Measurements from ENCODE around the genes ADSS2 and ENSG00000284188.

GRCh38 chr1:243805111-243806441 lies 44.5 kb downstream of the AKT3 start:
- PRO-cap = no peak

DNA sequence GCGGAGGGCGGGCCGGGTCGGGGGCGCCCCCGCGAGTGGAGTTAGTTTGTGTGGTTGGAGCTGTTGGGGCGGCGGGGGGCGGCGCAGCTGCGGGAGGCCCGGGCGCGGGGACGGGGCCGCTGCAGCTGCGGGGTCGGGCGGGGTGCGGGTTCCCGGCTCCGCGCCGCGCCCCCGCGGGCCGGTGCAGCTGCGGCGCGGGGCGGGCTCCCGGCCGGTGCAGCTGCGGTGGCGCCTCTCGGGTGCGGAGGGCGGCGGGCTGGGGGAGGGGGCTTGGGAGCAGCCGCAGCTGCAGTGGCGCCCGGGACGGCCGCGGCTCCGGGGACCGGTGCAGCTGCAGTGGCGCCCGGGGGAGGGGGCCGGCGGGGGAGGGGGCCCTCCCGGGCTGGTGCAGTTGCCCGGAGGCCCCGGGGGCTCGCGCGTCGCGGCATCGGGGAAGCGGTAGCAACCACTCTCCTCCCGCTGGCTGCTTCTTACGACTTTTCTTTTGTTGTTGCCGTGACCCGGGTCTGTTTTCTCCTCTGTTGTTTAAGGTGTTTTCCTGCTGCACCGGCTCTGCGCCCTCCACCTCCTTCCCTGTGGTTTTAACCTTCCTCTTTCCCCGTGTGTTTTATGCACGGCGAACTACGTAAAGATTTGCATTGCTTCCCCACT lies 1.9 kb upstream of the ZBTB18 start:
- PRO-cap = unidirectional peak, minus-strand start at position 554 of the sequence

GRCh38 chr1:244056269-244057047 lies 5.4 kb downstream of the ZBTB18 start:
- PRO-cap = no peak

GRCh38 chr1:244092155-244092687 lies 41.1 kb downstream of the ZBTB18 start:
- PRO-cap = no peak

- PRO-cap = no peak
Observed at GRCh38 chr1:244301847-244302267, 50.6 kb upstream of the C1orf100 start.

DNA sequence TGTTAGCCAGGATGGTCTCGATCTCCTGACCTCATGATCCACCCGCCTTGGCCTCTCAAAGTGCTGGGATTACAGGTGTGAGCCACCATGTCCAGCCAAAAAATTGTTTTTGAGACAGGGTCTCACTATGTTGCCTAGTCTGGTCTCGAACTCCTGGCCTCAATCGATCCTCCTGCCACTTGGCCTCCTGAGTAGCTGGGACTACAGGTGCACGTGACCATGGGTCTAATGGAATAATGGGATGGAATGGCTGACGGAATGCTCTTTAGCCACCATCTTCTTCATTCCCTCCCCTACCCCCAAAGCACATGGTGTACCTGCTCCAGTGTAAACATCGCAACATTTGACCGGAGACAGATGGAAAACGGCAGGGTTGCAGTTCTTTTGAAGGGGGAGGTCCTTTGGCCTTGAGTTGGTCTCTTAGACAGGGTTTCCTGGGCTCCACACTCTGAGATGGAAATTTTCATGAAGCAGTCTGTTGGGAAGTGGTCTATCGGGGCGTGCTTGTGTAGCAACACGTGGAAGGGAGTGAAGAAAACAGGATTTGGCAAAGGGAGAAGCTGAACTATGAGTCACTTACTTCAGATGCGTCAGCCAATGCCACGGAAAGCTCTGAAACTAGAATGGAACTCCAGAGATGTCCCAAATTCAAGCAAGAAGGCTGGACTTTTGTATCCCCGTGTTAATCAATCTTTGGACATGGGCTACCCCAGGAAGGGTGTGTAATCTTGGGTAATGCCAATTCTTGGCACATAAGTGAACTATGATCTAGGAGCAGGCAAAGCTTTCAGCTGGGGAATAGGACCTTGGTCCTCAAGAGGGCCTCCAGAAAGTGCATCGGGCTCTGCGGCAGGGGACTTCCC lies 3.6 kb upstream of the C1orf100 start:
- PRO-cap = bidirectional peak, plus-strand start at position 634 of the sequence, minus-strand start at position 283 of the sequence

- PRO-cap = no peak
Observed at GRCh38 chr1:244438998-244440345, 12.2 kb downstream of the ADSS2 start.

DNA sequence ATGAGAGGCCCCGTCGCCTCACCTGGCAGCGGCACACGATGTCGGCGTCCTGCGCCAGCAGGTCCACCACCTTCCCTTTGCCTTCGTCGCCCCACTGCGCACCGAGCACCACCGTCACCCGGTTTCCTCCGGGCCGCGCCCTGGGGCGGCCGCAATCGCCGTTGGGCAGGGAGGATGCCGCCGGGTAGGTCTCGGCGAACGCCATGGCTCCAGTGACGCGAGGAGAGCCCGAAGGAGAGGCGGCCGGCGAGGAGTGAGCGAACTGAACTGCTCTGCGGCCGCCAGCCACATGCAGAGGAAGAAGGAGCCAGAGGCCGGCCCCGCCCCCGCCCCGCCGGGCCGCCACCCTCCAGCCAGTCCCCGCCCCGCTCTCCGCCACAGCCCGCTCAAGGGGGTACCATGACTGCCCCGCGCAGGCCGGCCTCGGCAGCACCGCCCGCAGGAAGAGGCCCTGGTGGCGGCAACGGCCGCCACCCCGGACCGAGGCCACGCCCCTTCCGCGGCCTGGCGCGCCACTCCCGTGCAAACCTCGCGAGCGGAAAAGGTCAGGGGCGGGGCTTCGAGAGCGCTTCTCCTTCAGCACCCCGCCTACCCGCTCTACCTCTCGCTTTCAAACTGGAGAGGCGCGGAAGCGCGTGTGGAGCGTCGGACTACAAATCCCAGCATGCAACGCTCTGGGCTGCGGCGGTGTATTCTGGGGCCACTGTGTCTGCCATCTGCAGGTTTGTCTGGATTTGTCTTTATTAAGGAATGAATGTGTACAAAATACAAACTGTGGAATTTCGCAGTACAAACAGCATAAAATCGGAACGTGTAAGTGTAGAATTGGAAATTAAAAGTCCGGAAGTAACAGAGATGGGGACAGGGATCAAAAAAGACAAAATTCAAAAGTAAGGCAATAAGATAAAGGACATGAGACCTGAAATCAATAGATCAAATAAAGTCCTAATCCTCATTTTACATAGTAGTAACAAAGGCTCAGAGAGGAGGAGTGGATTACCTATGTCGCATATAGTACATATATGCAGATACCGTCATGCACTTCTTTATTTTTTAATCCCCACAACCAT lies at the start of gene ADSS2:
Gene ADSS2, minus strand, starts transcription at position 297 of the 1,070 bp plus-strand sequence.
- PRO-cap = unidirectional peak, minus-strand start at position 269 of the sequence; bidirectional peak, plus-strand start at position 682 of the sequence, minus-strand start at position 438 of the sequence

DNA sequence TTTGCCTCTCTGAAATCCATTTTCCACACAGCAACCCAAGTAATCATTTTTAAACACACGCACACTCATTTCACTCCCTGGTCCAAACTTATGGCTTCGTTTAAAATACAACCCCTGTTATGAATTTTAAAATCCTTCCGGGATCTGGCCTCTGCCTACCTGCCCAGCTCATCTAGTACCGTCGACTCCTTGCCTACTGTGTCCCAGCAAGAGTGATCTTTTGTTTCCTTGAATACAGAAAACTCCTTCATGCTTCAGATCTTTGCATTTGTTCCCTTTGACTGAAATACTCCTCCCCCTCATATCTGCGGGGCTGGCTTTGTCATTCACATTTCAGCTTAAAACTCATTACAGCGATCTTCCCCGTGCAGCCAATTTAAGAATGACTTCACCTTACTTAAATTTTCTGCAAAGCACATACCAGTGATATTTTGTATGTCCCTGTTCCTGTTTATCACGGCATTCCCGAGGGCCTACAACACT lies 1.1 kb upstream of the DESI2 start:
- PRO-cap = no peak

DNA sequence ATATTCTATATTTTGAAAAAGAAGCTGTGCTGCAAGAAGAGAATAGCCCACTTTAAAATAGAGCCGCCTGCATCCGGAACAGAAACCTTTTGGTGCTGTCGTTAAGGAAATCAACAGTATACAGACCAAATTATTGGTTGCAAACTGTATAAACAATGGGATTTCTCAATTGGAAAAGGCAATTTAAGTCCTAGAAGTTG lies 25.7 kb downstream of the DESI2 start:
- PRO-cap = no peak

GRCh38 chr1:244729862-244730307 lies 930 bp downstream of the ENSG00000284188 start:
- PRO-cap = bidirectional peak, plus-strand start at chr1:244730246, minus-strand start at chr1:244730250

DNA sequence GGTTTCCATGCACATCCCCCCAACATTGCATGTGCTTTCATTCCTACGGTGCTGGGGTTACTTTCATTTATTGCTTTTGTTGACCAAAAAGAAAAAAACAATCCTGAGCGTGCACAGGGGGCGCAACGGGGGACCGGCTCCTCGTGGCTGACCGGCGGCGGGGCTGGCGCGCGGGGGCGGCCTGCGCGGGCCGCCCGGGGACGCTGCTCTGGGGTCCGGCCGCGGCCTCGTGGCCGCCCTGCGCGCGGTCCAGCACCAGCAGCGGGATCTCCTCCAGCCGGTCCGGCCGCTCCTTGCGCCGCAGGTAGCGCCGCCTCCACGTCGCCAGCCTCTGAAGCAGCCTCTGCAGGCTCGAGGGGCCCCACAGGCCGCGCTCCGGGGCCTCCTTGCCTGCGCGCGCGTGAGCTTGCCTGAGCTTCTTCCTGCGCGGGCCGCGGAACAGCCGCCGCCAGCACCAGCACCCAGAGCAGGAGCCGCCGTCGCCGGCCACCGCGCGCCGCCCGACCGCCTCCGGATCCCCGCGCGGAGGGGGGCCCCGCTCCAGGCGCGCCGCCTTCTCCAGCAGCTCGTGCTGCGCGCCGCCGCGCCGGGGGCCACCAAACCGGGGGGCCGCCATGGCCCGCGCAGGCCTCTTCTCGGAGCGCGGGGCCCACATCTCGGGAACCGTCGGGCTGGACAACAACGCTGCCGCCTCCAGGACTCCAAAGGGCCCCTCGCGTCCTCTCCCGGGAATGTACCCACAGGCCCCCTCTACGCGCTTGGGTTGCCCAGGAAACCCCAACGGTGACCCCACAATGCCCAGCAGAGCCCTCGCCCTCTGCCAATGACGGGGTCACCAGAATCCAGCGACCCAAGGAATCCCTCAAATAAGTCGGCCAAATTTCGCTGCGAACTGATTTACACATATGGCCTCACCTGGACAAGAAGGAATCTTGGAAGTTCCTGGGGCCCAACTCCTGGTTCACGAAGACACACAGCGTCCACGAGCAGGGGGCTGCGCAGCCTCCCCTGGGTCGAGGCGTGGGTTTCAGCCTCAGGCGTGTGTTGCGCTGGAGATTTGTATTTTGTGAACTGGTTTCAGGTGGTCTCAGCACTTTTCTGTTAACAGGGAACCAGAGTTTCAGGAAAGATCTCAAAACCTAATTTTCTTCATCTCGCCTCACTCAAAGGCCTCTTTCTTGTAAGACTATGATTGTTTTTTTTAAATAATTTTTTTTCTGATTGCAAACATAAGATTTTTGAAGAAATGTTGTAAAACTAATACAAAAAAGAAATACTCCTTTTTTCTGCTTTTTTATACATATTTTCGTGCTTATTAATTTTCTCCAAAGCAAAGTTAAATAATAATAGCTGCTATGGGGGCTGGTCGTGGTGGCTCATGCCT lies at the start of gene ENSG00000284188:
Gene ENSG00000284188, minus strand, starts transcription at position 708 of the 1,384 bp plus-strand sequence.
- PRO-cap = unidirectional peak, minus-strand start at position 502 of the sequence

DNA sequence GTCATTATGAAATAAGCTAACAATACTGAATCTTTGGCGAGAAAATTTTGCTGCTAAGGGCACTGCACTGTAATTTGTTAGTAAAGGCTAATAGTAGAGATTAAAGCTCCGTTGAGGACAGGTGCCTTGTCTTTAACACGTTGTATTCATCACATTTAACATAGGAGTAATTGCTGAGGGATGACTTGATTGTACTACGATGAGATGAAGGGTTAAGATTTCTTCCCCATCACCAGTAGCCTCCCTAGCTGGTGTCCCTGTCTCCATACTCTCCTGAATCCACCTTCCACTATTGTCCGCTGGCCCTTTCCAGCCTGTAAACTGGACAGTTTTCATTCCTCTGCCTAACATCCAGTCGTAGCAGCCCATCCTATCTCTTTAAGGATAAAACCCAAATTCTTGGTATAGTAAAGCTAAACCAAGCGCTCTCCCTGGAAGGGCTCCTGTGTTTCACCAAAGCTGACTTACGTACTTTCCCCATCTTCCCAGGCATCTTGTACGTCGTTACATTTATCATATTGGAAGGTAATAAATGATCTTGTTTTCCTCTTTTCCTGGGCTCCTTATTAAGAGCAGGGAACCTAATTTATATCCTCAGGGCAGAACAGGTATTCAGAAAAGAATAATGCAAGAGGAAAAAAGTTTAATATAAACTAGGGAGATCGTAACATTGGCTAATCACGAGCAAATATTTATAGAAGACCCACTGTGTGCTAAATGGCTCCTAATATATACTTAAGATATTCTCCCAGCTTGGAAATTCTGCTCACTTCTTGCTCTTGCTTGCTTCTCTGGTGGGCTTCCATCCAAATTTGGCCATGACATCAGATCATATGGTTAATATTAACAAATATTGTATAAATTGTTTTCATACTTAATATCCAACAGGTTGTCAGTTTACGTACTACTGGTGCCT lies 796 bp downstream of the COX20 start:
- PRO-cap = no peak

DNA sequence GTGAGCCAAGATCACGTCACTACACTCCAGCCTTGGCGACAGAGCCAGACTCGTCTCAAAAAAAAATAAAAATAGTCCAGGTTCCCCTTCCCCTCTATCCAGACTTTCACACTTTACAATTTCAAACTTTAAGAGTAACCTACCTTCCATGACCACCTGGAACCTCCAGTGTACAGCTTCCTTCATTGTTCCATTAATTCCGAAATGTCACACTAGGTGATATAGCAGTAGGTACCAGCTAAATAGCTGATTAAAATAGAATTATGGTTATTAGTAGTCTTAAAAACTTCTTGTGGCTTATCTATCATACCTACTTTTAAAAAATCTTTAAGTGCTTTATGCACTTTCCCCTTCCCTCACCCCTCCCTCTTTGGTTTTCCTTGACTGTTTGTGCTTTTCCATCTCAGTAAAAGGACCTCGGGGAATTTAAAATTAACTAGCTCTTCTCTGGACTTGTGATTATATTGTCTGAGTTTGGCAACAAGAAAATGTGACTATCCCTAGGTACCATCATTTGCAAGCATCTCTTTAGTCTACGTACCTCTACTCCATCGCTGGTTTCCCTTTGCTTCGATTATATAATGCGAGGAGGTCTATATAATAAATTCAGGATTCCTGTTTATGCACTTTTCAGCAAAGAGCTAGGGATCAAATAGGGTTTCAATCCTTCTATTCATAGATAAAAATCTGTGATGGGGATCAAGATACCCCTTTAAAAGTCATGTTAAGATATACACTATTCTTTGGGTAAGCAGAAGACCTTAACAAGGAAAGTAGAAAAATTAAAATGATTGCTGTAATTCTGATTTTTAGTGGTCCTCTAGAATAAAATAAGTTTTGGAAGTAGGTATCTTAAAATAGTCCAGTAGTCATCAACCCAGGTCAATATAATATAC lies 11.3 kb downstream of the COX20 start:
- PRO-cap = no peak

GRCh38 chr1:244857975-244859146 lies 6.0 kb downstream of the HNRNPU start:
- PRO-cap = no peak

- PRO-cap = no peak
Observed at GRCh38 chr1:244861219-244861977, 2.9 kb downstream of the HNRNPU start.

DNA sequence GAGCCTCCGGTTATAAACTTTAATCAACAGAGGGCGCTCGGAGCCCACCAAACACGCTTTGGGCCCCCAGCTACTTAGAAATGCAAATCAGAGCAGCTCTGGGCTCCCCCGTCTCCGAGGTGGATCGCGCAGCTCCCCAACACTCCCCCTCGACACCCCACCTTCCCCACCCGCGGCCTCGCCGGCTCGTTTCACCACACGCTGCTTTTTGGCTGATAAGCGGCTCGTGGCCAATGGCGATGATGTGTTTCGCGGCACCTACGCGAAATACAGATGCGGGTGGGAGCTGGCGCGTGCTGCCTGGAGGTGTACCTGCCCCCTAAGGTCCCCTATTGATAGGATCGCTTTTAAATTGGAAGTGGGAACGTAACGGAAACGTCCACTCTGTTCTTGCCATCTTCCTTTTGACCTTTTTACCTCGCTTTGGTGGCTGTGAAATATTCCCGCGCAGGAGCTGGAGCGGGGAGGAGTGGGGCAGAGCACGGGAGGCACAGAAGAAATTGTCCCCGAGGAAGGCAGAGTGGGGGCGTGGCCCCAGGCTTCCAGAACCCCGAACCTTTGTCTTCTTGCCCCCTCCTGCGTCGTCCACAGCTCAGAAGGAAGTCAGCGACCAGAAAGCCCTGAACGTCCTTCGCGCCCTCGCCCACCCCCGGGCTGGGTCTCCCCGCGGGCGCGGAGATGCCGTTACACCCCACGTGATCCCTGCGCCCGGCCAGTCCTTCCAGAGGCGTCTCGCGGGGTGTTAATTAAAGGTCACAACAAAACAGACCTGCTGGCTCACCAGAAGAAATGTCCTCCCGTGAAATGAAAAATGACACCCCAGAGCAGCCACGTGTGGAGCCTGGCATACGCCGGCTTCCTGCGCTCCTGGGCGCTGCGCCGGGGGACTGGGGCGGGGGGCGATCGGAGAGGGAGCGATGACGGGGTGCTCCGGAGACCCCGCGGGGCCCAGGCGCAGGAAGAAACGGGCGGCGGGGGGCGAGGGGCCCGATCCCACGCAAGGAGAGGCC lies 1.3 kb upstream of the KIF26B start:
- PRO-cap = unidirectional peak, plus-strand start at position 595 of the sequence

DNA sequence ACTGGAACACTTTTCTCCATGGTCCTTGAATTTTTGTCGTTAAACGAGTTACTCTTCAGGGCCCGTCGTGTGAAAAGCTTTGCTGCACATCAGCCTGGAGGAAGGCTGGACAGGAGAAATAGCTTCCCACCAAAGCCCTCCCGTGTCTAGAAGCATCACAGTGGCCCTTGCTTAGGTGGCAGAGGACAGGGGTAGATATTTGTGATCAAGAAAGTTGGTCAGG lies 102.6 kb downstream of the KIF26B start:
- PRO-cap = no peak

DNA sequence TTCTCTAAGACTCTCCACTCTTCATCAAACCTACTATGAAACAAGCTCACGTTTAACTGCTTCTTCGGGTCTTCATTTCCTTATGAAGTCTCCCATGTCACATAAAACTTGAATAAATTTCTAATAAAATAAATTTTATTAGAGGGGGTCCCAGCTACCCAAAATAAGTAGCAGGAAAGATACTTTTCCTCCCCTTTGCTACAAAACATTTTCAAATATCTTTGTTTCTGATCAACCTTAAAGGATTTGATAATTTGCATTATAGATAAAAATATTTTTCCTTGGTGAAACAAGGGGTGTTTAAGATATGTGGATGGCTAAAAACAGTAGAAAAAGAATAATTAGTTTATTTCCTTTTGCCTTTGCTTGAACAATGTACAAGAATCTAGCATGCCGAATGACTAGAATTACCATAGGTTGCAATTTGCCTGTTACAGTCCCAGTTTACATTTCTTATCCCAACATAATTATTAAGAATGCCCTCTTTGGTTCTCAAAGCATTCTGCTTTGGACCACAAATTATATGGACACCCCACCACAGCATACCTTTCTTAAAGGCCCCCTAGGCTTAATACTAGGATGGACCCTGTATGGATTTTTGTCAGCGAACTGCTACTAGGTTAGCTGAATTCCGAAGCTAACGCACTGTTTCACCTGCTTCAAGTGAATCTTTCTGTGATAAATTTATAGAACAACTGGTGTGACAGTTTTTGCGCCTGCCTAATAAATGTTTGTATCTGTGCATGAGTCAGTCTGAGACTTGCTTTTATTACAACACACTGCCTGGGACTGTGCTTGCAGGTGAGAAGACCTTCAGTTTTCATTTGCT lies 421.2 kb downstream of the SMYD3 start:
- PRO-cap = no peak

- PRO-cap = no peak
Observed at GRCh38 chr1:246567162-246567756, 1.0 kb downstream of the CNST start.

All from Metastatic Pancreatic Carcinoma in the Ovary (tissue), 1 donor.